Metastatic Pancreatic Carcinoma in the Ovary (tissue), 1 donor: ENCODE data around the genes RNF5, HLA-DRB1, HLA-DQB2 and COL11A2.

DNA sequence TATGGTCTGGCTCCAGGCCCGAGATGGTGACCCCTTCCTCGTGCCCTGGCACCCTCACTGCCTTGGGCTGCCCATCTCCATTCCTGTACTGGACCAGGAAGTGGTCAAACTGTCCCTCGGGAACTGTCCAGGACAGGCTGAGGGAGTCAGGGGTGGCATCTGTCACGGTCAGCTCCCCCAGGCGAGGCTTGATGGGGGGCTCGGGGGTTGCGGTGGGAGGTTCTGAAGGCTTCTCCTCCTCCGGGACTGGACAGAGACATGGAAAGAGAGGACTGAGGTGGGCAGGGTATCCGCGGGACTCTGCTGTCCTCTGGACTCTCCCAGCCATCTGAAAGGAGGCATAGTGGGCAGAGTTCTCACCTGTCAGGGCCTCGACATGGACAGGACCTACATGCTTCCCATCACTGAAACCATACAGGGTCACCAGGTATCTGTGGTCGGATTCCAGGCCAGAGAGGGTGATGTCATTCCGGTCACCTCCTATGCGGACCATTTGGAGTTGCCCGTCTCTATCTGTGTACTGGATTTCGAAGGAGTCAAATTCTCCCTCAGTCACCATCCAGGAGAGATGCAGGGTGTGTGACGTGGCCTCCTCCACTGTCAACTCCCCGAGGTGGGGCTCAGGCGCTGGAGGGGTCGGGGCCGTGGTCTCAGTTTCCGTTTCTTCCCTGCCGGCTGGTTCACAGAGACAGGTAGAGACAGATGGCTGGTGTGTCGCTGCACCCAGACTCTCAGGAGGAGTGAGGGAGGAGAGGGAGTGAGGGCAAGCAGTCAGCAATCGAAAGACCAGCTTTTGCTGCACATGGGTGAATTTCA lies 30.5 kb downstream of the CYP21A2 start:
- PRO-cap, result no peak

DNA sequence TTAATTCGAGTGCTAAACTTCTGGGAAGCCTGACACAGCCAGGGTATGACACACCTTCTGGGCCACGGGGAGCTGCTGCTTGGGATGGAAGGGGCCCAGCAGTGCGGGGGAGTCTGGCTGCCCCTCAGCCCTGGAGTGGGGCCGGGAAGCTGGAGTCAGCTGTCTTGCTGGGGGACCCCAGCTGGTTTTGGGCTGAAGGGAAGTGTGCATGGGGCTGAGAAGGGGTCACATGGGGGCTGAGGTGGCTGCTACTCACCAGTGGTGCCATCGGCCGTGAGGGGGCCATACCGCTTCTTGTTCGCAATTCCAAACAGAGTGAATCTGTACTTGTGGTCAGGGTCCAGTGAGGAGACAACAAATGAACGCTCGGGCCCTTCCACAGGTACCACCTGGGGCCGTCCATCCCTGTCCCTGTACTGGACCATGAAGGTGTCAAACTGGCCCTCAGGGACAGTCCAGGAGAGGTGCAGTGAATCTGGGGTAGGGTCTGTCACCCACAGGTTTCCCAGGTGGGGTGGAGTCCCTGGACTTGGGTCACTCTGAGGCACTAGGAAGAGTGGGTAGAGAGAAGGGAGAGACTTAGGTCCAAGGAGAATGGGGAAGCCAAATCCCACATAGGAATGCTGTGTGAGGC lies 27.2 kb downstream of the TNXB start:
- PRO-cap, result no peak

DNA sequence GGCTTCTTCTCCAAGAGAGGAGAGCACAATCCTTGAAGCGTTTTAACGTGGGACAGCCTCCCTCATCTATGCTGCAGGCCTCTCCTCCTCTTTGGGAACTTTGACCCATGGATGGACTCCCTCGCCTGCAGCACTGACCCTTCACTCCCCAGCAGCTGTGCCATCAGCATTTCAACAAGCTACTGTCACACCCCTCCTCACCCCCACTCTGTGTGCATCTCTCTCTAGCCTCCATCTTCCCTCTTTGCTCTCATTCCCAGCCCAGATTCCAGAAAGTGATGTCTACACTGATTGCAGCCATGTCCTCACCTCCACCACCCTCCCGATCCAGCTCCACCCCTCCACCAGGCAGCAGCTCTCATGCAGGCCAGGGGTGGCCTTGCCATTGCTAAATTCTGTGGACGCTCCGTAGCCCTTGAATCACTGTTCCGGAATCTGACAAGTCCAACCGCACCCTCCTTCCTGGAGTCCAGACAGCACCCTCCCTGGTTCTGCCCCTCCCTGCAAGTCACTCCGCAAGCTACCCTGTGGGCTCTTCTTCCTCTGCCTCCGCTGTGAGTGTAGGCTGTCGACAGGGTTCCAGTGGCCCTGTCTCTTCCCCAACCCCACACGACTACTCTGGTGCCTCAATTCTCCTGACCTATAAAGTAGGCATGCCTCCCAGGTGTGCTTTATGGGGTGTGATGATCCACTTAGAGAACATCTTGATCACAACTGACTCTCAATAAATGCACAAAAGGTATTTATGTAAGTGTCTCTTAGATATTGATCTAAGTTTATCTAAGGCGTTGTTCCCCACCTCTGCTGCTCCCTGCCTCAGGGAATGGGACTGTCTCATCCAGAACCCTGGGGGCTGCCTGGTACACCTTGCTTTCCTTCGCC lies 26.2 kb downstream of the TNXB start:
- PRO-cap, result no peak

- PRO-cap, result no peak
These were observed 12.3 kb downstream of the TNXB start for GRCh38 chr6:32096648-32097382.

GRCh38 chr6:32107385-32107916 lies 1.7 kb downstream of the TNXB start:
- PRO-cap, result no peak

DNA sequence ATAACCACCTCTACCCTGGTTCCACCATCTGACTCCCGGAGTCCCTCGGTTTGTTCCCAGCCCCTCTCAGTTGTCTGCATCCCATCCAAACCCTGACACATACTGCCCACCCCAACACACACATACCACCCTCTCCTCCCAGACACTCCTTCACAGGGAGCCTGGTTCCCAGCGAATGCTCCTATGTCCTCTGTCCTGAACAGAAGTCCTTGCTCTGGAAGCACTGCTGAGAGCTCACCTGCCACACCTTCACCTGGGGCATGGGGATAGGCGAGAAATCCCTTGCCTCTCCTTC lies 333 bp downstream of the TNXB start:
- PRO-cap, result no peak

DNA sequence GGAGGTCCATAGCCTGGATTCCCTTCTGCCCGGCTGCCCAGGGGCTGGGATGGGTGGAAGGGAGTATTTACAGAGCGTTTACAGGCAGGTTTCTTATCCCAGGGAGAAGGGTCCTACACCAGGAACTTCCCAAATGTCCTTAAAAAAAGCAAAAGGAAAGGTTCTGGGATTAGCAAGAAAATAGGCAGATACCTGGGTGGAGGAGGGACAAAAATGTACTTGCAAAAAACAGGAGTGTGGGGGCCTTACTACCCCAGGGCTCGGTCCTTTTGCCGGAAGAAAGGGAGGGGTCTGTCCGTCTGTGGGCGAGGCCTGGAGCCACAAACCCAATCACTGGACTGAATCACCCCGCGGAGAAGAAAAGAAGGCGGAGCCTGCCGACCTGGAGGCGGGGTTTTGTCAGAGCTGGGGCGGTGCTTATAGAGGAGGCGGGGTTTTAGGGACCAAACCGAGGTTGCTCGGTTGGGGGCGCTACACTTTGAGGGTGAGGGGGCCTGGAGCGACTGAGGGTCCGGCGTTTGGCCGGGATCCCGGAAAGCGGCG lies 3.2 kb downstream of the PRRT1 start:
- PRO-cap, result no peak

- PRO-cap, result no peak
These were observed 4.4 kb downstream of the EGFL8 start for GRCh38 chr6:32168554-32169401.

DNA sequence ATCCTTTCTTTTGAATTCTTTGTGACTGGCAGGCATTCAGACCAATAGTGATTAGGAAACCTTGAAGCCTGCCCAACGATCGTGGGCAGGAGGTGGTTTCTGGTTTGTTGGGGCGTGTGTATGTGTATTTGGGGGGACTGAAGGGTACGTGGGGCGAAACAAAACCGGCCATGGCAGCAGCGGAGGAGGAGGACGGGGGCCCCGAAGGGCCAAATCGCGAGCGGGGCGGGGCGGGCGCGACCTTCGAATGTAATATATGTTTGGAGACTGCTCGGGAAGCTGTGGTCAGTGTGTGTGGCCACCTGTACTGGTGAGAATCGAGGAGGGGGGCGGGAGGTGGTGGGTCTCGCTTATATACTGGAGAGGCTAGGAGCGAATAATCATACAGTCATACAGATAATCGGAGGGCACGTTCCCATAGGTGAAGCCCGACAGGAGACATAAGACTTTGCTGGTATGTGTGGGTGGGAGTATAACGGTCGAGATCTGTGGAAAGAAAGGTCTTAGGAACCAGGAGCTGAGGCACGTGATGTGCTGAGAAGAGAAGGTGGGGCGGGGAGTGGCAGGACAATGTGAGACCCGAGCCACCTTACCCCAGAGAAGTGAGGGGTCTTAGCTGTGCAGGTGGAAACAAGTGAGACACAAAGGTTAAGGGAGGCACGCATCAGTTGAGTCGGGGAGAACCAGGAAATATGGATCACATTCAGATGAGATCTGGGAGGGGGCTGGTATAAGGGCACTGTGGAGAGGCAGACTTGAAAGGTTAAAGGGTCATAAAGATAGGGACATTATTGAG lies at the start of gene RNF5:
Gene RNF5 (plus strand): TSS at position 64 of the 796 bp plus-strand sequence.
- PRO-cap, result bidirectional peak, plus-strand start at position 186 of the sequence, minus-strand start outside the sequence

DNA sequence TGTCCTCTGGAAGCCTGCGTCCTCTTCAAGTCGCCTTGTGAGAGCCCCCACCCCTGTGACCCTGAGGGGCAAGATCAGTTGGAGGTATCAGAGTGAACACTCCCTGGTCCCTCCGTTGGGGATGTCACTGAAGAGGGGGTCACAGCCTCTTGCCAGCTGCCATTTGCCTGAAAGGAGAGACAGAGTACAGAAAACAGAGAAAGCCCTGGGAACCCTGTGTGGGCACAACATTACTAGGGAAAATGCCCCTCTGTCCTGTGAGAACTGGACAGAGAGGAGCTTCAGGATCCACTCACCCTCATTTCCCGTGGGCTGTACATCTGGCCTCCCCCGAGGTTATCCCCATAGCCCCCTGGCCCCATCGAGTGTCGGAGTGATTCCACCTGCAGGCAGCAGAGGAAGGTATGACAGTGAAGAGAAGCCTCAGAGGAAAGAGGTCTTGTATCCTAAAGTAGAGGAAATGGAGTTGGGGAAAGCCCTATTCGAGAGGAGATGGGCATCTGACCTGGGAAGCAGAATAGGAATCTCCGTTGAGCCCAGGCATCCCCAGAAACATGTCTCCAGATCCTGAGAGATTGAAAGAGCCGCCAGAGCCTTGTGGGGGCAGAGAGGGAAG lies 2.4 kb upstream of the AGER start:
- PRO-cap, result no peak

- PRO-cap, result no peak
These were observed 851 bp downstream of the NOTCH4 start for GRCh38 chr6:32222747-32223685.

GRCh38 chr6:32244189-32244849 lies 20.5 kb upstream of the NOTCH4 start:
- PRO-cap, result unidirectional peak, plus-strand start at chr6:32244579

GRCh38 chr6:32271400-32271716 lies 47.5 kb upstream of the NOTCH4 start:
- PRO-cap, result no peak

DNA sequence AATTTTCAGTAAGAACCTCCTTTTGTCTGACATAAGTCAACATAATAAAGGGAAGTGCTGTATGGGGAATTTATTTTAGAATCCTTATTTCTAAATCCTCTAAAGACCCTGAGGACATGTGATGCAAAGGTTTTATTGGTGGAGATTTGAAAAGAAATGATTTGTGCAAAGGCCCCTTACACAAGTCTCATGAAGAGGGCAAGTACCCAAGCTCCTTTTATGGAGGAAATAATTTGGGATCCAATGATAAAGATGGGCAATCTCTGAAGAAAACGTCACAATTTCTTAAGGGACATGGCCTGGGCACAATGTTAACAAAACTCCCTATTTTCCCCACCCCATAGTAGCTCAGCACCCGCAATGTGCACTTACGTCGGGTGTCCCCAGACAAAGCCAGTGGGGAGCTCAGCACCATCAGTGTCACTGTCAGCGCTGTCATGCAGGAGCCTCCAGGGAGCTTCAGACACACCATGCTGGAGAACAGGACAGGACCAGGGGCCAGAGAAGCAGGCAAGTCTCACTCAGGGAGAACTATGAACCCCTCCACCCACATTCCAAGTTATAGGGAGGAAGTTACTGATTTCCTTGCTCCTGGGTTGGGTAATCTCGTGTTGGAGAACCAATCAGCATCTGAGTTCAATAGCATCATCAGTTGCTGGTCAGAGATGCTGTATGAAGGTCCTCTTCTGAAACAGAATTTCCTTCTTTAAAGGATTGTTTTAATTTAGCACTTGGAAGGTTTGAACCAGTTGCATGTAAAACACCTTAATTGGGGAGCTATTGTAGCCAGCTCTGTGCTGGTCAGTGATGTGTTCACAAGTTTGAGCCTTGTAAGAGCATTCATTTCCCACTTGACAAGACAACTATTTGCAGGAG lies at the start of gene HLA-DRB1:
Gene HLA-DRB1 (minus strand): TSS at position 578 of the 876 bp plus-strand sequence.
- PRO-cap, result no peak

DNA sequence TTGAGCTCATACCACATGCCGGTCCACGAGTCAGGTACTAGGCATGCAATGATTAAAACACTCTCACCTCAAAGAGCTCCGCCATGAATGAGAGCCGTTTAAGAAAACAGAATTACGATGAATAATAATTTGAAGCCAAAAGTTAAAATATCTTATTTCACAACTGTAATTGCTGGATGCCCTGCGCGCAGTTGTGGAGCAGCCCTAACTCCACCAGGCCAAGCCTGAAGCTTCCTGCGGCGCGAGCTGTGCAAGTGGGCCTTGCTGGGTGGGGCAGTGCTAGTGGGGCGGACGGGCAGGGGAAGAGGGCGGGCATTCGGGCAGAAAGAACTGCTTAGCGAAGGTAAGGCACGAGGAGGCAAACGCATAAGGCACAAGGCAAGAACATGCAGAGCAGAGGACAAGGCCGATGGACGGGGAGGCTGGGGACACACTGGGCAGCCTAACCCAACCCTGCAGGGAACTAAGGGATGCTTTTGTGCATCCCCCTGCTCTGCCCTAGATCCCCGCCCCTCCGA lies 2.3 kb downstream of the HLA-DQB2 start:
- PRO-cap, result no peak

DNA sequence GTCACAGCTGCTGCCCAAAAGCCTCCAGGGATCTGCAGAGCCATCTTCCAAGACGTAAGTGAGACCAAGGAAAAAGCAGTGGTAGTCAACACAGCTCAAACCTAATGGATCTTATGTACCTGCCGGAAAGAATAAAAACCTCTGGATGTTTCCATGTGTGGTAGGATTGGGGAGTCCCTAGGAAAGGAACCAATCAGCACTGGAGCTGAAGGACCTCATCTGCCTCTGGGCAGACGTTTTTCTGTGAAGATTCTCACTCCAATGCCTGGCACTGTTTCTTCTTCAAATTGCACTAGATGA lies at the start of gene HLA-DQB2:
Gene HLA-DQB2 (minus strand): TSS at position 106 of the 300 bp plus-strand sequence.
- PRO-cap, result no peak

DNA sequence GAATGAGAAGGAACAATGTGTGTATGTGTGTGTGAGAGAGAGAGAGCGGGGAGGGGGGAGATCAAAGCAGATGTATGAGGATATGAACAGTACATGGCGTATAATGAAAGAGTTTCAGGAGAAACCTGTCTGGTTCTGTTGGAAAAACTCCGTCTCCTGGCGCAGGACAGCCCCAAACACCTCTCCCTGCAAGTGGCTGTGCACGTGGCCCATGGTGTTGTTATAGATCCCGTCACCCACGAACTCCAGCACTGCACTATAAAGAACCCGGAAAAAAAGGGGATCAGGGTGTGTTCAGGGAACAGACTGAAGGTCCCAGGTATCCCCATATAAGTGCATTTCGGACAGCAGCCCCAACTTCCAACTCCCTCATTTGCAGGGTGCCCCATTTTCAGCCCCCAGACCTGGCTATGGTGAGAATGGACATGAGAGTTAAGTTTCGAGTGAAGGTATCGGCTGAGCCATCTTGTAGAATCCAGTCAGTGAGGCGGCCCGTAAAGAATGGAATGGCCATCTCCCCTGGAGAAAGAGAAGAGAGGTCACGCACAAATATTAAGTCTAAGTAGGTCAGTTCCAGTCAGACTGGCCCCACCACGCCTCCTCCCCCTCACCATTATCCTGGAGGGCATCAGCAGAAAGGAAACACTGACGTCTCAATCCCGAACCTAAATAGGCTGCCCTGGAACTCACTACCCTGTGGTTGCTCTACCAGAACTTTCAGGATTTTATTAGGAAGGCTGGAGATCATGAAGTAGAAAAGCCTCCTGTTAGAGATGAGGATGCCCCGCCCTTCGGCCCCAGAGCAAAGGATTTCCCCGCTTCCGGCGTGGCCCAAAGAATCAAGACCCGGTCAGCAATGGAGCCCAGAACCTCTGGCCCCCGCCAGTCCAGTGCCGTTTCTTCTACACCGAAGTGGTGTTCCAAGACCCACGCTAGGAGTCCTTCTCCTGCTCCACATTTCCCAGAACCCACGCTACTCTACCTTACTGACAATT lies 1.2 kb downstream of the TAP1 start:
- PRO-cap, result unidirectional peak, plus-strand start at position 842 of the sequence; unidirectional peak, plus-strand start at position 885 of the sequence

DNA sequence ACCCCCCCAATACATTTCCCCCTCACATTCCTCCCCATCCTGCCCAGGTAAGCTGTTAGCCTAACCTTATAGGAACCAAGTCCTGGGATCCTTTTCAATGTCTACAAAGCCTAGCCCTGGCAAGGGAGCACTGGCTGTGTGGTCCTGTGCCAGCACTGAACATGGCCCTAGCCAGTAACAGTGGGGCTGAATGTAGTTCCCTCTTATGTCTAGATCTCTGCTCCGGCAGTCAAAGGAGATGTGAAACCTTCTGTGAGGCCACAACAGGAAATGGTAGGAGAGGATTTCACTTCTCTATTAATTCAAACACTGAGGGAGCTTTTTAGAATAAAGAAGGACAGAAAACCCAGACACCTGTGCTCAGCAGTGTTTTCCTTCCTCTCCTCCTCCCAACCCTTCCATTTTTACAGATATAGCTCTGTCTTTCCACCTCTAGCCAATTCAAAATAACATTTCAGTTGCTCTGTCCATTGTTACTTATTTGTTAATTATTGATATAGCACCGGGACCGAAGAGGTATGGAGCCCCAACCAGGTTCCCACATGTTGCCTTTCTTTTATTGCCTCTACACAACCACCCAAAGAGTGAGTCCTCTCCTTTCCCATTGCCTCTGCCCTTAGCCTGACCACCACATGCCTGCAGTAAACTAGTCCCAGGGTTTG lies 3.6 kb upstream of the HLA-DMB start:
- PRO-cap, result no peak

- PRO-cap, result no peak
These were observed 623 bp downstream of the HLA-DPB1 start for GRCh38 chr6:33076321-33076905.

DNA sequence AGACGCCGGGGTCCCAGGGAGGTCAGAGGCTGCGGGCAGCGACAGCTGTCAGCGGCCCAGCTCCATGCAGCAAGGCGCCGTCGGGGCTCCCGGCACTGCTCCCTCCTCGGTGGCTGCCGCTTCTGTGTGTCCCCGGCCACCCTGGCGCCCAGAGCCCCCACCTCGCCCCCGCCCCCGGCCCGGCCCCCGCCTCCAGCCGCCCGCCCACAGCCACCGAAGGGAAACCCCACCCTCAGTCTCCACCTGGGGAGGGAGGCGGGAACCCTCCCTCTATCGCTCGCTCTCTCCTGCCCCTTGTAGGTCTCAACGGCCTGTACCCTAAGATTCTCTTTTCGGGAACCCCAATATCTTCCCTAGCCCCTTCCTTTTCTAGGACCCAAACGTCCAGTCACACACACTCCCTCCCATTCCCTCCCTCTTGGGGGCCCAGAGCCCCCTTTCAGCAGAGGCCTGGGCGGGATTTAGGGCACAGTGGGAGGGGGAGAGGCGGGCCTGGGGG lies at the start of gene COL11A2:
Gene COL11A2 (minus strand): TSS at position 128 of the 499 bp plus-strand sequence.
- PRO-cap, result no peak